Measurements from ENCODE around the gene ARHGEF37.

- RRBS = no CpG with 5 or more reads among the region's 8 CpGs
Measured at GRCh38 chr5:149001785-149002648, 60.8 kb downstream of the SH3TC2 start.

DNA sequence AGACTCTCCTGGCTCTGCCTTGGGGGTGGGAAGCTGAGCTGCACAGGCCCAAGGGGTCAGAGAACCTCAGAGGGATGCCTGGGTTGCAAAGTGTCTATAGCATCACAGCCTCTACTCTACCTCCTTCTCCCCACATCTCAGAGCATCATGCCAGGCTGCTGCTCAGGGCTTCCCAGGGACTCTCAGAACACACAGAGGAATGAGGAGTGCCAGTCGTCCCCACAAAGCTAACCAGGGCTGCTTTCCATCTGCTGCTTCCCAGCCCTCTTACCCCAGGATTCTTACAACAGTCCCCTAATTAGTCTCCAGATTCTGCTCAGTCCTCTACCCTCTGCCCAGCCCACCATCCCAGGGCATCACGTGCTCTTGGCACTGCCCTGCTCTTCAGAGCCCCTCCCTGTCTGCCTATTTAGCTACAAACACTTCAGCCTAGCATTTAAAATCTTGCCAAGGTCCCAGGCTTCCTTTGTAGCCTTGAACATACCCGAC is 54.3 kb upstream of the AFAP1L1 start:
- RRBS = no CpG with 5 or more reads among the region's 3 CpGs

DNA sequence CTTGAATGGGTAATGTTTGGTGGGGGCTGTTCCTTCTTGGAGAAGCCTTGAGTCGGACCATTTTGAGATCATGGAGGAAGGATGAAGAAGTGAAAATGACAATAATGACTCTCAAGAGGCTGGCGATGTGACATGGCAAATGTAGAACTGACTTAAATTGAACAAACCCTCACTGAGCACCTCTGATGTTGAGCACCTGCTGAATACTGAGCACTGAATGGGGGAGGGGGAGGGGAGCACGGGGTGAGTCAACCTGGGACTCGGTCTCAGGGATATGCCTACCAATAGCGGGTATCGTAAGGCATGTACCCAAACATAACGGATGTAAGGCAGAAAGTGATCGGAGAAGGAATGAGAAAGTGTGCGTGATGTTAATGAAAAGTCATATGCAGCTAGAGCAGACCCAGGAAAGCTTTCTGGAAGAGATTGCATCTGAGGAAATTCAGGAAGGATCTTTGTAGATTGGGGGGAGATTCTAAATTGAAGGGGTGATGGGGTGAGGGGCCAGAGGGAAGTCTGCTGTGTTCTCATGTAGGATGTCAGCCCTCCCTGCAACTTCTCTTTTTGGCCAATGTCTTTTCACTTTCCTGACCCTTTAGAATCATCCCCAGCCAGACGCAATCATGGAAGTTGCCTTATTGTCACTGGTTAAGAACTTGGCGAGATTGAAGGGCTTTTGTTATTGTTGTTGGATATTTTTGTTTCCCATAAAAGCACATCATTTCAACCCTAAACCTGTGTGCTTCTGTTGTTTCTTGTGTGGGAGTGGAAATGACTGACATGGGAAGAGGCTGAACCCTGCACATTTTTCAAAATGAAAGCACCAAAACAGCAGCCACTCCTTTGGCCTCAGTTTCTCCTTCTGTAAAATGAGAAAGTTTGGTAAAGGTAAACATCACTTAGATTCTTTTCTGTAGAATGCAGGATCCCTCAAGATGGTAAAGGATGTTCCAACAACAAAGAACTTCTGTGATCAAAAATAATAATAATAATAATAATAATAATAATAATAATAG is 11.6 kb upstream of the AFAP1L1 start:
- RRBS = no CpG with 5 or more reads among the region's 11 CpGs

- RRBS = 59% methylated on average over 1 of the region's 8 CpGs
Measured at GRCh38 chr5:149298718-149299320, 27.2 kb downstream of the AFAP1L1 start.

DNA sequence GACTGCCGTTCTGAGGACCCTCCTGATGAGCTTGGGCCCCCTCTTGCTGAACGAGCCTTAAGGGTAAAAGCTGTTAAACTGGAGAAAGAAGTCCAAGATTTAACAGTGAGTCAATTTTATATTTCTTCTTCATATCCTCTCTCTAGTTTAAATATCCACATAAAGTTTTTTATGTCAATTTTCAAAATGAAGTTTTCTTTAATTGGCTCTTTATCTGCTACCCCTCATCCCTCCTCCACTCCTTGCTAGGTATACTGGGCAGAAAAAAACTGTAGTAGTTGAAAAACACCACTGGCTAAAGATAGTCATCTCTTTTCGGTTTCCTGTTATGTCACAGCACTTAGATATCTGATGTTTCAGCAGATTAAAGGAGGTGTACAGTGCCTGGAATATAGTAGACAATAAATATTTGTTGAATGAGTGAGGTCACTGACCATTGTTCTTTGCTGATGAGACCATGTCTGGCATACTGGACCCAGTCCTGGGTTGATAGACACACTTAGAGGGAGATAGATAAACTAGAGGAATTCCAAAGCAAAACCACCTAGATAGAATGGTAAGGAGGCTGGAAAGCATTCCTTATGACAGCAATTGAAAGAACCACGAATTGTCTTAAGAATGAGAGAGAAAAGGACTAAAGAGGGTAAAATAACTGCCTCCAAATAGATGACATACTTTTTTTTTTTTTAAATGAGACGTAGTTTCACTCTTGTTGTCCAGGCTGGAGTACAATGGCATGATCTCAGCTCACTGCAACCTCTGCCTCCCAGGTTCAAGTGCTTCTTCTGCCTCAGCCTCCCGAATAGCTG is 3.2 kb downstream of the GRPEL2 start:
- RRBS = no CpG with 5 or more reads among the region's 6 CpGs

GRCh38 chr5:149390132-149390363 is 11.0 kb upstream of the IL17B start:
- RRBS = no CpG with 5 or more reads among the region's 2 CpGs

DNA sequence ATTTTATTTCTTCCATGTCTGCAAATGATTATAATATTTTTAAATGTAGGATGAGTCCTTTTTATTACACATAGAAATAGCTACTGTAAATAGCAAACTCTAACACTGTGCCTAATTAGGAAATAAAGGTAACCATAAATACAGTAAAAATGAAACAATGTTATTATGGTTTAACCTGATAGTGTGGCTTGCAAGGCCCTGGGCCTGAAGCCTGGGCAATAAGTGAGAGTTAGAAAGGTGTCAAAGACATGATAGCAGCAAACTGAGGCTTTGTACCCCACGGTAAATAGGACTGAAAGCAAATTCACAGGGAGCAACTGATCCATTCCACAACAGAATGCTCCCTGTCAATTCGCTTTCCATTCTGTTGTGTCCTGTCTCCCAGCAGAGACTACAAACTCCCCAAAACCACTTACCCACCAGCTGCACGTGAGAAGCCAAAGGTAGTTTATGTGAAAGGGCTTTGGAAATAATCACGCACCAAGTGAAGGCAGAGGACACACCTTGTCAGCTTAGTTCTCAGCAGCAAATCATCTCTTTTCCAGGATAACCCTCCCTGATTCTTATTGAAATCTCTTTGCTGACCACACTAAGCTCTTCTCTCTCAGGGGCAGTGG is 46.5 kb upstream of the IL17B start:
- RRBS = no CpG with 5 or more reads among the region's 4 CpGs

DNA sequence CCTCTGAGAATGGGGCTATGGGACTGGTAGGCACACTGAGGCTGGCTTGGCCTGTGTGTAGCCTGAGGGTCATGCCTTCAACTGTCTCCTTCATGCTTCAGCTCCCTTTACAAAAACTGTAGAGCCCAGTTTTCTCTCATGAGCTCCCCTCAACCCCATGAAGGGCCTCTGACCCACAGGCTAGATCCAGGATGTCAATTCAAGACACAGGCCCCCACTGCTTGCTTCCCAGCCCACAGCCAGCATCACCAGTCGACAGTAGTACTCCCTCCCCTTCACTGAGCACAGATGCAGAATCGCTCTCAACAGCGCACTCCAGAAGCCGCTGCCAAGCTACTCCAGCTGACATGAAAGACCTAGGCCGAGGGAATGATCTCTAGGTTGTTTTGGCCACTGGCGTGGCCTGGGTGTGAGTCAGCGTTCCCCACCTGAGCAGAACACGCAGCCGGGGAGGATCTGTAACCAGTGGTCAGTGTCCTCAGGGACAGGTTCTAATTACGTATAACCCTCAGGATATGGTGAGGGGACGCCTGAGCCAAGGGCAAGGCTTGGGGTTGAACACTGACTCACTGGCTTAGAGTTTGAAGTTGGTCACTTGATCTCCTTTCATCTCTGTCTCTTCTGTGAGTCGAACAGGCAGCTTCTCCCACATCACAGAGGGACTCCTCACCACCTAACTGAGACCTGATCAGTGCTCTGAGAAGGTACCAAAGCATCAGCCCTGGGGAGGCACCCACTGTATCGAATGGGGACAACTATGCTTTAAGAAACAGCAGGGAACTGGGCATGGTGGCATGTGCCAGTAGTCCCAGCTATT is 76.8 kb upstream of the IL17B start:
- RRBS = no CpG with 5 or more reads among the region's 13 CpGs

- RRBS = no CpG with 5 or more reads among the region's 3 CpGs
Measured at GRCh38 chr5:149485525-149486765, 65.3 kb downstream of the CSNK1A1 start.

GRCh38 chr5:149495565-149496083 is 55.6 kb downstream of the CSNK1A1 start:
- RRBS = no CpG with 5 or more reads among the region's 2 CpGs

GRCh38 chr5:149521787-149522463 is 29.3 kb downstream of the CSNK1A1 start:
- RRBS = no CpG with 5 or more reads among the region's 13 CpGs

DNA sequence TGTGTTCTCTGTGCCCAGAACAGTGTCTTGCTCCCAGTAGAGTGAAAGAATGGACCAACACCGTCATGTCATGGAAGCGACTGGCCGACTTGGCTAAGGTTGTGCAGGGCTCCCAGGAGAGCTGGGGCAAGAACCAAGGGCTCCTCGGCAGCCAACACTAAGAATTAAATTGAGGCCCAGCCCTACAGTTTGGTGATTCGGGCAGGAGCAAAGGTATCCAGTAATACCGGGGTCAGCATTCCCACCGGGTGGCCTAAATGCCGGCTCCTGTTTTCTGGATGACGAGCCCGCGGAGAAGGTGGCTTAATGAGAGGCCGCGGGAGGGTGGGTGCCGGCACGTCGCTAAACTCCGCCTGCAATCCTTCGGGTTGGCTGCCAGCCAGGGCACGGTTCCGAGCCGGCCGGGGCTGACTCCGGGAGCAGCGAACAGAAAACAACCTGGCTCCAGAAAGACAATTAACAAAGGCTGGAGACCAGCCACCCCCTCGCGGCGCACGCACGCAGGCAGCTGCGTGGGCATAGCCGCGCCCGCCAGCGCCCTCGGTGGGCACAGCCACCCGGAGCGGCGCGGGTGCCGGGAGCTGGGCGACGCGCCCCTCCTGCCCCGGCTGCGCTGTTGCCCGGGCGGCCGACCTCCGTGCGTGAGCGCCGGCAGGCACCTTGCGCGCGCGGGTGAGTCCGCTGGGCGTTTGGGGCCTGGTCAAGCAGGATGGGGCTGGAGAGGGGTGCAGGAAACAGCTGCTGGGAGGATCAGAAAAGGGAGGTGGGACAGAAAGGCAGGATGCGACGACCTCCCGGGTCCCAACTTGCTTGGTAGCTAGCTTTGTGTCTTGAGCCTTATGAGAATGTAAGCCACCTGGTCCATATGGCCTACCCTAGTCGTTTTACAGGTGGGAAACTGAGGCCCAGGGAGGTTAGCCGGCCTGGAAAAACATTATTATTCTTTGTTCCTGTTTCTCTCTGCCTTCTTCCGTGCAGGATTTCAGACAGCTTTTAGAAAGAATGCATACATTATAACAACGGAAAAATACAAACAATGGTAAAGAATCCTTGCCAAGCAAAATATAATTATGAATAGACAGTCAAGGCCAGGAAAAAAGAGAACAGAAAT is at the start of gene ARHGEF37:
ARHGEF37 (plus strand) TSS at position 546 of the 1,111 bp plus-strand sequence.
- RRBS = 3% methylated on average over 14 of the region's 65 CpGs

- RRBS = 90% methylated on average over 6 of the region's 14 CpGs
Measured at GRCh38 chr5:149609324-149609883, 28.1 kb downstream of the ARHGEF37 start.

GRCh38 chr5:149618523-149619455 is 37.5 kb downstream of the ARHGEF37 start:
- RRBS = no CpG with 5 or more reads among the region's 10 CpGs

DNA sequence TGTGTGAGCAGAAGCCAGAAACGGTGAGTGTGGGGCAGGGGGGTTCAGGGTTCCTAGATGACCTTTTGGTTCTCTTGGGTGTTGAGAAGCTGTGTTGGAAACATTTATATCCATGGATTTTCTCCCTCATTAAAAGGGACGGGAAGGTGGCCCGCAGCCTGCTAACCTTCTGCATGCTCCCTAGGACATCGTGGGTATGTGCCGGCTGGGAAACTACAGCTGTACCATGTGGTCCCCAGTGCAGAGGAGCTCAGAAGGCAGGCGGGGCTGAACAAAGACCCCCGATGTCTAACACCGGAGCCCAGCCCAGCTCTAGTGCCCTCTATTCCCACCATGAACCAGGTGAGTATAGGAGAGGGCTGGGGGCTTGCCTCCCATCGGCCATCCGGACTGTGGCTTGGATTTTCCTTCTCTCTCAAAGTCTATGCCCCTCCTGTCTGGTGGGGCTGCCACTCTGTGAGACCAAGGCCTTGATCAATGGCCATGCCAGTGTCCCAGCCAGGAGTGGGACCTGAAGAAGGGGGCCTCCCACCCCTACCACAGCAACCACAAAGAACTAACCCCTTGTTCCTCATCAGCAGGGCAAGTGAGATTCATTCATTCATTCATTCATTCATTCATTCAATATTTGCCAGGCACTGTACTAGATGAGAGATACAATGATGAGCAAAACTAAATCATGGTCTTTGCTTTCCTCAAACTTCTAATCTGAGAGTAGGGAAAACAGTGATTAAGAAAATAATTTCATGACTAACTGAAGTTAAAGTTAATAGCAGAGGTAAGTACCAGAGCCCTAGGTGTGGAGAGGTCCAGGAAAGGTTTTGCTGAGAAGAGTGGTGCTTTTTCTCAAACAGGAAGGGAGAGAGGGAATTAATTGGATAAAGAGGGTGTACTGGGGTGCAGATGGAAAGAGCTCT is 47.6 kb downstream of the ARHGEF37 start:
- RRBS = 72% methylated on average over 6 of the region's 10 CpGs

GRCh38 chr5:149640799-149641832 is 59.8 kb downstream of the ARHGEF37 start:
- RRBS = no CpG with 5 or more reads among the region's 23 CpGs

DNA sequence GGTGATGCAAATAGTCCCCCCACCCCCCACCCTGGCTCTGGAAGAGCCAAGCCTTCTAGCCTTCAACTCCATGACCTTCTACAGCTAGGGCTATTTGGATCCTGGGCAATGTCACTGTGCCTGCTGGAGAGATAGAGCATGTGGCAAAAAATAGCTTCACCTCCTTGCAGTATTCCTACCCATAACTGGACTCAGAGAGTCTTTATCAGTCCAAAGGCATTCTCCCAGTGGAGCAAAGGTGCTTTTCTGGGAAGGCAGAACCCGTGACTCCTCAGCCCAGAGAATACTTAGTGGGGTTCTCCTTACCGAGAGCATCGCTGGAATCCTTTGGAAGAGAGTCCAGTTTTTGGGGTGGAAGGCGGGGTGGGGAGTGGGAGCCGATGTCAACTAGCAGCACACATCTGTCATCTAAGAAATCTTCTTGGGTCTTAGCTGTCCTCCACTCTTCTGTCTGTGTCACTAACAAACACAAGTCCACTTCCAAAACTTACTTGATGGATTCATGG is 48.8 kb upstream of the PPARGC1B start:
- RRBS = no CpG with 5 or more reads among the region's 5 CpGs

GRCh38 chr5:149731948-149732282 is 1.8 kb downstream of the PPARGC1B start:
- RRBS = 2% methylated on average over 14 of the region's 38 CpGs

GRCh38 chr5:149798348-149798912 is 68.3 kb downstream of the PPARGC1B start:
- RRBS = no CpG with 5 or more reads among the region's 4 CpGs

DNA sequence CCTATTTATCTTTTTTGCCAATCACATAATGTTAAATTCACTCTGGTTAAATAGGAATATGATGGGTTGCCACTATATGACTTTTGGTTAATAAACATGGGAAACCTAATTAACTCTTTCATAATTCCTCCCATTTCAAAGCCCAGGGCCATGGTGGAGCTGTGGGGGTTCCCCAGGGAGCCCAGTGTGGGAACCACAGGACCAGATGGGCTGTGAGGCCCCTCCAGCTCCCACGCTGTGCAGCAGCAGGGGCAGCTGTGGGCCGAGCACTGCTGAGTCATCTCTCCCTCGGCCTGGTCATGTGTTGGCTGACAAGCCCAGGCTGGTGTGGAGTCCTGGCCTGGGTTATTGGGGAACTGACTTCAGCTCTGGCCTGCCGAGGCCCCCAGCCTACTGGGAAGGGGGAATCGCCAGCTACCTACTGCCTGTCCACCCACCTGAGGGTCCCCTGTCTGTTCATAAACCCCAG is 75.7 kb downstream of the PPARGC1B start:
- RRBS = no CpG with 5 or more reads among the region's 5 CpGs

All from AG08470 (cell line).